ENCODE measurements around a stretch of chr15.

DNA sequence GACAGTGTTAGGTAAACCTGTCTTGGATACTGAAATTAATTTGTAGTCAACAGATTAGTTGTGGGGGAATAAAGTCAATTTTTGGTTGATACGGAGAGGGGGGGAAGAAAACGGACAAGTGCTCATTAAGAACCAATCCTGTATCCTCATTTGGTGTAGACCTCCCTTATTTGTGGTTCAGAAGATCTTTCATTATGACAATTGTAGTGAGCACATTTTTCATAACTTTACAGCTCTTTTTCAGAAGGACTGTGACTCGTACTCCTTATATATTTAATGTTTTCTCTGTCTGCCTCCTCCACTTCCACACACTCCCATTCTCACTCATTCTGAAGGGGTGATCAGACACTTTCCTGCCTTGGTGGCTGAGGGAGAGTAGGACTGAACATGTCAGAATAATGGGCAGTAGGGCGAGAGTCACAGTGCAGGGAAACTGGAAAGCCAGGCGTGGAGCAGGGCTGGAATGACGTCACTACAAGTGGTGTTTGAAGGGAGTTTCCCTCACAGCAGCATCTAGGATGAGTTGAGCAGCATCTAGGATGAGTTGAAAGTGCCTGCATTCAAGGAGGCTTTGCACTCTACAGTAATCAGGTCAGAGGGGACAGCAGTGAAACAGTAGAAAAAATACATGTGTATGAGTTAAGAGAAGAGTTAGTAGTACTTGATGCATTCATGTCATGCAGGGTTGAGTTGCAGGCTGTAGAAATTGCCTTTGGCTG lies 36.4 kb upstream of the FBXL22 start:
- RRBS, result no CpG with 5 or more reads among the region's 6 CpGs

- RRBS, result no CpG with 5 or more reads among the region's 1 CpG
Observed at GRCh38 chr15:63569181-63569696, 27.9 kb upstream of the FBXL22 start.

DNA sequence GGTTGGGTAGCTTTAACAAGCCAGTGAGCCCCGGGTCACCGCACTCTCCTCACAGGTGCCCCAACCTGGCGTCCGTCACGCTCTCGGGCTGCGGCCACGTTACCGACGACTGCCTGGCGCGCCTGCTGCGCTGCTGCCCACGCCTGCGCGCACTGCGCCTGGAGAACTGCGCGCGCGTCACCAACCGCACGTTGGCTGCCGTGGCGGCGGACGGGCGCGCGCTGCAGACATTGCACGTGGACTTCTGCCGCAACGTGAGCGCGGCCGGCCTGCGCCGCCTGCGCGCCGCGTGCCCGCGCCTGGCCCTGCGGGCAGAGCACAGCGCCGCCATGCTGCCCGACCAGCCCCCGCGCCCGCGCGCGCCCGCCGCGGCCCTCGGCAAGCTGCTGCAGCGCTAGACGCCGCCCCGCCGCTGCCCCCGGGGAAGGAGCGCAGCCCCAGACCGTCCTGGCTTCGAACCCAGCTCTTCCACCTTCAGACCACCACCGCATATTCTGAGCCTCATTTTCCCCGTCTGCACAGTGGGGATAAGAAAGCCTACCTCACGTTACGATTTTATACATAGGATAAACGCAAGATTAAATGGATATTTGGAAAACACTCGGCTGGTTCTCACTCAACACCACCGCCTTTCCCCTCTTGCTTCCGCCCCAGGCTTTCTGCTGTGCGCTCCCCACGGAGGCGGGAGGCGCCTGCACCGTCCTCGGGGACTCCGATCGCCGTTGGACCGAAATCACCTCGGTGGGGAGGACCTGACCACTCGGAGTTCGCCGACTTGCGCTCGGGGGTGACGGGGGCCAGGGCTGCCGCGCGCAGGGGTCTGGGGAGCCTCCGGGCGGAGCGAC lies 3.7 kb downstream of the FBXL22 start:
- RRBS, result no CpG with 5 or more reads among the region's 98 CpGs

- RRBS, result 0% methylated on average over 1 of the region's 24 CpGs
Observed at GRCh38 chr15:63601487-63601855, 4.3 kb downstream of the FBXL22 start.

DNA sequence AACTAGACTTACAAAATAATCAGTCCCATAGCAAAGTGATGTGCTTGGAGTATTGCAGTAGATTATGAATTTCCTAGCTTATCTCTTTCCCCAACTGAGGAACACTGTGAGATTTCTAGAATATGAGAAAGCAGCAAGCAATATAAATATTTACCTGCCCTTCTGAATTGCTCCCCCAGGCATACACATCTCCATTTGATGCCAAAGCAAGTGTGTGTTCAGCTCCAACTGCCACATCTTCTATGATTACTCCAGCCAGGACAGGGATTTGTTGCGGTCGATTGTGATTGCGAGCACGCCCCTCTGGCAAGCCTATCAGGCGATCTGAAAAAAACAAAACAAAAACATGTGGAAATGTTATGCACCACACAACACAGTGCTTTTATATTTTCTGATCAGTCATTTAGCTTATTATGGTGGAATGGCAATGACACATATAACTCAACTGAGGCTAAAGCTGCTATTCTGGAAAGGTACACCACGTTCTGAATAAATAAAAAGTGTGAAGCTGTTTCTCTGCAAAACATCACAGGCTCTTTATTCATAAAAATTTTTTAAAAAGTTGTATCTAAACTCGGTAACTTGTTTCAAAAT lies 33.2 kb downstream of the FBXL22 start:
- RRBS, result no CpG with 5 or more reads among the region's 7 CpGs

DNA sequence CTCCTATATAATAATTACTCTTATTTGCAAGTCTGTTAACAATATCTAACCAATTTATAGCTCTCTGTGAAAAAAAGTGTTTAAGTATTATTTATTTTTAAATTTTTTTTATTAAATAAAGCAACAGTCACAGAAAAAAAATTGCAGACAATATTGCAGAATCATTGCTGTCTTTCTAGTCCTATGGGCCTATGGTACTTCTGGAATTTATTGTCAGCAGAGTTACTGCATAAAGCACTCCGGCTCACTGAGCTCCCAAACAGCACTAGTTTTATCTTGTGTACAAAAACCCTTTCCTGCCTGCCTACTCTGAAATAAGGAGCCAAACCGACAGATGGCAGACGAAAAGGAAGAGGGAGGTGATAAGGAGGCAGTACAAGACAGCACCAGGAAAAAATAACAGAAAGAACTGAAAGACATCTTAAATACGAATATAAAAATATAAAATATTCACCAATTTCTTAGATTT lies 15.6 kb downstream of the HERC1 start:
- RRBS, result no CpG with 5 or more reads among the region's 4 CpGs

DNA sequence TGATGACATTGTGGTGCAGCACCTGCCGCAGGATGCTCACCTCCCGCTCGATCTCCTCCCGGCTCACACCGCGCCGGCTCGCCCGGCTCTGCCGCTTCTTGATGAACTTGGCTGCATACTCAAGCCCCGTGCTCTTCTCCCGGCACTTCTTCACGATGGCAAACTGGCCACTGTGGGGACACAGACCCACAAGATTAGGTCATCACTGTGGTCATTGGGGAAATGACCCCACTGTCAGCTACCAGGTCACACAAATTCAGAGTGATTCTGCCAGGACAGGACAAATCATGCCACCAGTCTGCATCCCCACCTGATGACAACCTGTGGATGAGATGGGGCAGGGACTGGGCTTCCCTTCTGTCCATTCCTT lies 62.7 kb downstream of the DAPK2 start:
- RRBS, result 95% methylated on average over 4 of the region's 13 CpGs

- RRBS, result no CpG with 5 or more reads among the region's 6 CpGs
Observed at GRCh38 chr15:64004601-64005075, 41.6 kb downstream of the DAPK2 start.

DNA sequence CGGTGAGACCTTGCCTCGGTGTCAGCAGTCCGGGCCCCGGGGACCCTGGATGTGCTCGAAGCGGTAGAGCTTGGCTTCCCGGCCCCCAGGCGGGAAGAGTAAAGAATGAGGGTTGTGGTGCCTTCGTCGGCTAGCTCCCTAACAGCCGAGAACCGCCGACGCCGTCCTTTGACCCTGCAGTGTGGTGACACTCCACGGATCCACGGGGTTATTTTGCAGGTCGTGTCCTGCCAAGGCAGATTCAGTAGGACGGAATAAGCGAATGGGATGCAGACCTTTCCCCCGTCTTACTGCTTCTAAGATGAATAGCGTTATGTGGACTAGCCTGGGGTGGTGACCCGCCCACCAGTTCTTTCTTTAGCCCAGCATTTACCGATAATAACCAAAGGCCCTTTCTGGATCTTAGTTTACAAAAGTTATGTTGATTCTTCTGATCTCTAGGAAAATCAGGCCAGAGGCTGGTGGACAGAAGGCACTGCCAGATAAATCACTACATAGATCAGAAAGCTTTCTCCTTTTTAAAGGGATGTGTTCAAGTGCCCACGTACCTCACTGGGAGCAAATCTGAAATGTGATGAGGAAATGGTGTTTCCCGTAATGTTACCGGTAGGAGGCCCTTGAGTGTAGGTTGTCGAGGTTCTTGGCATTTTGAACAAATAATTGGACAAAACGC lies 620 bp downstream of the SNX1 start:
- RRBS, result 2% methylated on average over 4 of the region's 29 CpGs

DNA sequence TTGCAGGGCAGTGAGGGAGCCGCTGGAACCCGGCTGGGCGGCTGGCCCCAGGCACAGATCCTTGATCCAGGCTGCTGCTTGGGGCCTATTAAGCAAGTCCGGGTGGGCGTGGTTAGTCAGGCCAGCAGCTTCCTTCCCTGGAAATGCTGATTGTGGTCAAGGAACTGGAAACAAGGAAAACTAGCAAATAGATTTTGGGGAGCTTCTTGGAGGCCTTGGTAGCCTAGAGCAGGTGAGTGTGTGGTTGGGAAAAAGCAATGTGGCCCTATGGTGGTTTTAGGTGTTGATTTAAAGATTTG lies 17.8 kb upstream of the SNX22 start:
- RRBS, result 95% methylated on average over 3 of the region's 5 CpGs

GRCh38 chr15:64144581-64145208 lies 6.8 kb upstream of the SNX22 start:
- RRBS, result no CpG with 5 or more reads among the region's 13 CpGs

DNA sequence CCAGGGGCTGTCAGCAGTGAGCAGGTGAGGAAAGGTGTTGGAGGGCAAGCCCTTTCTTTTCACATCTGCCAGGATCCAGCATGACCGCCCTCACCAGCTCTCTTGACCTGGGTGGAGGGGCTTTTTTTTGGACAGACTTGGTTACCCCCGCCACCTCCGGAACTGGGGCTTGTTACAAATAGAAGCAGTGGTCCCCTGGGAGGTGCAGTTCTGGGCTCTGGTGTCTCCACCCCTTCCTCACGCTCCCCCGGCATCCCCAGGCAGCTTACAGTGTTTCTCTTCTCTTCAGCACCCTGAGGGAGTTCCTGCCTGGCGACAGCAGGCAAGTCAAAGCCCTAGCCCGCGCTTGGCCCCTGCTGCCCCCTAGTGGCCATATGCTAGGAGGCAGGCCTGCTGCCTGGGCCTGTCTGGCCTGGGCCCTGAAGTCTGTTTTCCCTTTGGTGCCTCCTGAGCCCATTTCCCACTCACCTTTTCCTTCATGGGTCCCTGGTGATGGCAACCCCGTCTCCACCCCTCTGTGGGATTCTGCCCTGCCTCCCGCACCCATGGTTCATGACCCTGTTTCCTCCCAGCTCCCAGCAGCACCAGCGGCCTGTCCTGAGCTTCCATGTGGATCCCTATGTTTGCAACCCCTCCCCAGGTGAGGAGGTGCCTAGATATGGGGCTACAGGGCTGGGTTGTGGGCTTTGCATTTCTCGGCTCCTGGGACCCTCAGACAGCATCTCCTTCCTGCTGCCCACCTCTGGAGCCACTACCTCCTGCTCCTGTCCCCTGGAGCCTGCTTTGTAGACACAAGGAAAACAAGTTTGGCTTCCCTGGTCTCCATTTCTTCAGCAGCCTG lies 2.1 kb downstream of the SNX22 start:
- RRBS, result 8% methylated on average over 3 of the region's 12 CpGs

DNA sequence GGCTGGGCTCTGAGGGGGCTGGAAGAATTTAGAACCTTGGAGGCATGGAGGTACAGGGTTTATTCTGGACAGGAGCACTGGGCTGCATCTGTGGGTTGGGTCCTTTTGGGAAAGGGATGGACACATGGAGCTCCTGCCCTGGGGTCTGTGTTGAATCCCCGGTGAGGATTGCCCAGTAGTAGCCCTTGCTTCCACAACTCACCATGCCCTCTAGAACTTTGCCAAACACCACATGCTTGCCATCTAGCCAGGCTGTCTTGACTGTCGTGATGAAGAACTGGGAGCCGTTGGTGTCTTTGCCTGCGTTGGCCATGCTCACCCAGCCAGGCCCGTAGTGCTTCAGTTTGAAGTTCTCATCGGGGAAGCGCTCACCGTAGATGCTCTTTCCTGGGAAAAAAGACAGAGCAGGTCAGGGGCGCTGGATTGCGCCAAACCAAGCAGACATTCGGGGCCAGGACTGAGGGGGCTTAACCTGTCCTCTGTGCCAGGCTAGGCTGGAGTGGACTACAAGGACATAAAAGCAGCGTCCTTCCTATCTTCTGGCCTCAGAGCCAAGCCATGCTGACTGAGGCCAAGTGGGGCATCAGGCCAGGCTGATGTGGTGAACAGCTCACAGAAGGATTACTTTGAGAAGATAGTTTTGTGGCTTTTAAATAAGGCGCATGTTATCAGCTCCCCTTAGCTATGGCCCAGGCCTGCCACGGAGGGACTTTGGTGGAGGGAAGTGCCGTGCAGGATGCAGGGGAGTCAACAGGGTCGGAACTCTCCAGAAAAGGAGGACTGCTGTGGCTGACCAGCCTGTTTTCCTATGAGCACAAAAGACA lies 5.2 kb downstream of the SNX22 start:
- RRBS, result no CpG with 5 or more reads among the region's 16 CpGs

GRCh38 chr15:64197387-64198020 lies 34.7 kb upstream of the PPIB start:
- RRBS, result no CpG with 5 or more reads among the region's 2 CpGs

DNA sequence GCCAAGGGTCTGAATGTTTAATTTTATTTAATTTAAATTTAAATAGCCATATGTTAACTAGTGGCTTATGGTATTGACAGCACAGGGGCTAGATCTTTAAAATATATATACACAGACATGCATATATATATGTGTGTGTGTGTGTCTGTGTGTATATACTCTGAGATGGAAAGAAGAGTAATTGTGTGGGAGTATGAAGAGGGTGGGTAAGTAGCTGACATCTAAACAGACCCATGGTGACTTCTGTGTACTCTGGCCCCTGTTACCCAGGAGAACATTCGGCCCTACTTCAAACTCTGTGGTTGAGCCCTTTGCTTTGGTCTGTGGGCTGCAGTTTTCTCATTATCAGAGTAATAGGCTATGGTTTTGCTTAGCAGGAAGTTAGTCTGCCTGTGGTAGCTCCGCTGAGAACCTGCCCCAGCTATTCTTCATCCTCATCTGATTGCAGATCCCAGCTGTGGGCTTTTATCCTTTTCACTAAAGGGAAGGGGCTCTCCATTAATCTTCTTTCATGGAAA lies 141.4 kb downstream of the RBPMS2 start:
- RRBS, result no CpG with 5 or more reads among the region's 2 CpGs

DNA sequence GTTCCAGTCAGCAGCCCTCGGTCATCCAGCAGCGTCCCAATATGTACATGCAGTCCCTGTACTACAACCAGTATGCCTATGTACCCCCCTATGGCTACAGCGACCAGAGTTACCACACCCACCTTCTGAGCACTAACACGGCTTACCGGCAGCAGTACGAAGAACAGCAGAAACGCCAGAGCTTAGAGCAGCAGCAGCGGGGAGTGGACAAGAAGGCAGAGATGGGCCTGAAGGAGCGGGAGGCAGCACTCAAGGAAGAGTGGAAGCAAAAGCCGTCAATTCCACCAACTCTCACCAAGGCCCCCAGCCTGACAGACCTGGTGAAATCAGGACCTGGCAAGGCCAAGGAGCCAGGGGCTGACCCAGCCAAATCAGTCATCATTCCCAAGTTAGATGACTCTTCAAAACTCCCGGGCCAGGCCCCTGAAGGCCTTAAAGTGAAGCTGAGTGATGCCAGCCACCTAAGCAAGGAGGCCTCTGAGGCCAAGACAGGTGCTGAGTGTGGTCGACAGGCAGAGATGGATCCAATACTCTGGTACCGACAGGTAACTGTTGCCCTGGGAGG lies 99.6 kb downstream of the RBPMS2 start:
- RRBS, result no CpG with 5 or more reads among the region's 13 CpGs

- RRBS, result no CpG with 5 or more reads among the region's 13 CpGs
Observed at GRCh38 chr15:64747283-64747888, 28.0 kb downstream of the RBPMS2 start.

GRCh38 chr15:64776056-64776835 lies 857 bp upstream of the RBPMS2 start:
- RRBS, result 7% methylated on average over 4 of the region's 40 CpGs

- RRBS, result no CpG with 5 or more reads among the region's 14 CpGs
Observed at GRCh38 chr15:64816445-64816912, 9.0 kb downstream of the PIF1 start.

GRCh38 chr15:64853633-64854666 lies 12.2 kb downstream of the PLEKHO2 start:
- RRBS, result no CpG with 5 or more reads among the region's 8 CpGs

Measured in HGPS cell (cell line).